Mesothelial cell of epicardium (in vitro differentiated cells): ENCODE data around the gene BUD13.

DNA sequence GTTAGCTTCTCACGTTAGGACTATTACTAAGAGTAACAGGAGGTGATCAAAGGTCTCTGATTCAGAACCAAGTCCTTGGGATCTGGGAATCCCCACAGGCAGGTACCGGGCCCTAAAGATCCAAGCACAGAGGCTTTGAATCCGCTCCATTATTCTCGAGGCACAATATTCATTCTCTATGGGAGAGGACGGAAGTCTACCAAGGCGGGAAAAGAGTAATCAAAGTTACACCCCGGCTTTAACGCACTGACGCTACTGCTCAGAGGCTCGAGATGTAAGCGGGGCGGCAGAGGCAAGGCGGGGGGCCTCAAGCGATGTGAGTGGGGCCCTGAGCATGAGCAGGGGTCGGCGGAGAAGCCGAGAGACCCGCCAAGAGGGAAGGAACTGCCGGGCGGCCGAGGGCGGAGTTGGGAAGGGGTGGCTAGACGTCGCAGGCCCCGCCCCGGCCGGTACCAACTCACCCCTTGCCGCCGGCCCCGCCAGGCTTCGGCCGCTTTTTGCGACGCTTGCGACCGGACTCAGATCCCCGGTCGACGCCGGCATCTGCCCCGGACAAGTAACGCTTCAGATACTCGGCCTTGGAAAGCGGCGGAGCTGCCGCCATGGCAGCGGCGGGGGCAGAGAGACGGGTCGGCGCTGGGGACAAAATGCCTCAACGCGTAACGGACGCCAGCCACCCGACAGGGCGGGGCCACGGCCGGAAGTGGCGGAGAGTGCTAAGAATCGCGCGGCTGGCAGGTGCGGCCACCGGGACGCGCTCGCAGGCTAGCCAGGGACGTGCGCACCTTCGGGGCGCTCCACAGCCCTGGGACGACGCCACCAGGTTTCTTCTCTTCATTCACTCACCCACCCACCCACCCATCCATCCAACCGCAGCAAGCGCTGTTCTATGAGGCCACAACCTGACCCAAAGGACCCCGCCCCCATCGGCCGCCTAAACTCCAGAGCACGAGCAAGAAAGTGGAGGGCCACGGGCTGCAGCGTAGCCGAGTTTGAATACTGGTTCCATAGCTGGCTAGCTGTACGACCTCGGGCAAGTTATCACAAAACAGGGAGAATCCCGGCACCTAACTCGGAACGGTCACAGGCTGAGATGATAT, at the start of gene BUD13:
BUD13 (minus strand) TSS at position 627 of the 1,100 bp plus-strand sequence.
- PRO-cap, result bidirectional peak, plus-strand start at position 709 of the sequence, minus-strand start at position 644 of the sequence

DNA sequence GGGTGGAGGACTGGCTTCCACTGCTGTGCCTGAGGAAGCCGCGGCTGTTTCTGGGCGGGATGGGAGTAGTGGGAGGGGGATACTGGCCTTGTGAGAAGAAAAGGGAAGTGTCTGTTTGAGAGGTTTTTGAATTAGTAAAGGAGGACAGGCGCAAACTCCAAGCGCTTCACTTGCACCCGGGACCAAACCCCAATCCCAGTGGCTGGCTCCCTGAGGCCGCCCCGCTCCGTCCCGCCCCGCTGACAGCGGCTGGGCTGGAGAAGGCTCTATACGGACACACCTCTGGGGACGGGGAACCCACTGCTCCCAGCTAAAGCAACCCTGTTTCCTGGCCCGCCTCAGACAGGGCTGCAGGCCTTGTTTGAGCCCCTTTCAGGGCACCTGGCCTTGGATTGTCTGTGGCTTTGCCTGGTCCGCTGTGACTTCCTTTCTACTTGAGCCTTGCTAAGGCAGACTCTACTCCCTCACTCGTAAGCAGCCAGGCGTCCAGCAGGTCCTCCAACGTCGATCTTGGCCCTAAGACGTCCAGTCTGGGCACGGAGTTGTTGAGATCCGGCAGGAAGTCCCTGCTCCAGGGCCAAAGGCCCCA, 2.2 kb downstream of the APOA1 start:
- PRO-cap, result no peak

GRCh38 chr11:116924728-116925597, 87.5 kb upstream of the APOA1 start:
- PRO-cap, result no peak

DNA sequence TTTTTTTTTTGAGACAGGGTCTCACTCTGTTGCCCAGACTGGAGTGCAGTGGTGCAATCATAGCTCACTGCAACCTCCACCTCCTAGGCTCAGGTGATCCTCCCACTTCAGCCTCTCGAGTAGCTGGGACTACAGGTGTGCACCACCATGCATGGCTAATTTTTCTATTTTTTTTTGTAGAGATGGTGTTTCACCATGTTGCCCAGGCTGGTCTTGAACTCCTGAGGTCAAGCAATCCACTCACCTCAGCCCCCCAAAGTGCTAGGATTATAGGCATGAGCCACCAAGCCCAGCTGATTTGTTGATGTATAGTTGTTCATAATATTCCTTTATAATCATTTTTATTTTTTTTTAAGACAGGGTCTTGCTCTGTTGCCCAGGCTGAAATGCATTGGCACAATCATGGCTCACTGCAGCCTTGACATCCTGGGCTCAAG, 110.5 kb upstream of the APOA1 start:
- PRO-cap, result no peak

DNA sequence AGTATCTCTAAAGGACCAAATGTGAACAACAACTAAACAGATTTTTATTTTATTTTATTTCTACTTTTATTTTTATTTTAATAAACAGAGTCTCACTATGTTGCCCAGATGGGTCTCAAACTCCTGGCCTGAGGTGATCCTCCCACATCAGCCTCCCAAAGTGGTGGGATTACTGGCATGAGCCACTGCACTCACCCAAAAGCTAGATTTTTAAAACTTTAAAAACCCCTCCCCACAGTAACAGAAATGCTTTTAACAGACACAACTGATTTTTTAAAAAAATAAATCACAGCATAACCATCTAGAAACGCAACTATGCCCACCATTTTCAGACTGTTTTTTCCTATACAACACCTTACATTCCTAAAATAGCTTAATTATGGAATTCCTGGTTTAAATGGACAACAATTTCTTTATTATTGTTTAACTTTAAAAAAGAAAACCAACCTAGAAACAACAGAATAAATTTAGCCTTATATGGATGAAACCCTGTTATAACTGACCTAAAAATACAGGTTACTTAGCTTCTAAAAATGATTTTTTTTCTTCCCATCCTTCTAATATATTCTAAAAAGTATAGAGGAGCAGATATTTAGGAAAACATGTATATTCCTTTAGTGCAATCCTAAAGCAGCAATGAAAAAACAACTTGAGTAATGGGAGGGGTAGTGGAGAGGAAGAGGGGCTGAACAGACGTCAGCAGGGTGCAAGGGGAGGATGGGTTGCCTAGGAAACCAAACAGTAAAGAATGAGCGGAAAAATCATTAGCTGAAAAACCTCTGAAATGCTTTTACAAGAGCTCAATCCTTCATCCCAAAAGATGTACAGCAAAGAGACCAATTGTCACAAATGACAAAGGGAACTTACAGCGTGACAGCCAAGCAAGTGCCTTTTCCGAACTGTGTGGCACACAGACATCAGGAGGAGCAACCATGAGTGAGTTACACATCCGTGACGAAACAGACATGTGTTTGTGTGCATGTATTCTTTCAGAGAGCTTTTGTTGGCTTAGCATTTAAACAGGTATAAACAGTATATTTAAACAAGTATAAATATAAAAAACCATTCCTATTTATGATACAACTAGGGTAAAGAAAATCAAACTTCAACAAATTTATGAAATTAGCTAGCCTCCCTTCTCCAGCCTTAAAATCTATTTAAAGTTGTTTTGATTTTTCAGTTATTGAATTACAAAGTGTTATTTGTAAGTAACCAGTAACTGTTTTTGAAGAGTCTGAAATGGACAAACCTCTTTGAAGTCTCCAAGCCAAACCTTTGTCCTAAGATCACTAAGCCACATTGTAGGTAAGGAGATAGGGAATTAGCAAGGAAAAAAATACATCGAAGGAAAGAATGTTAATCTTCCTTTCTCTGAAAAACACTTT, 104.7 kb downstream of the SIK3 start:
- PRO-cap, result no peak

DNA sequence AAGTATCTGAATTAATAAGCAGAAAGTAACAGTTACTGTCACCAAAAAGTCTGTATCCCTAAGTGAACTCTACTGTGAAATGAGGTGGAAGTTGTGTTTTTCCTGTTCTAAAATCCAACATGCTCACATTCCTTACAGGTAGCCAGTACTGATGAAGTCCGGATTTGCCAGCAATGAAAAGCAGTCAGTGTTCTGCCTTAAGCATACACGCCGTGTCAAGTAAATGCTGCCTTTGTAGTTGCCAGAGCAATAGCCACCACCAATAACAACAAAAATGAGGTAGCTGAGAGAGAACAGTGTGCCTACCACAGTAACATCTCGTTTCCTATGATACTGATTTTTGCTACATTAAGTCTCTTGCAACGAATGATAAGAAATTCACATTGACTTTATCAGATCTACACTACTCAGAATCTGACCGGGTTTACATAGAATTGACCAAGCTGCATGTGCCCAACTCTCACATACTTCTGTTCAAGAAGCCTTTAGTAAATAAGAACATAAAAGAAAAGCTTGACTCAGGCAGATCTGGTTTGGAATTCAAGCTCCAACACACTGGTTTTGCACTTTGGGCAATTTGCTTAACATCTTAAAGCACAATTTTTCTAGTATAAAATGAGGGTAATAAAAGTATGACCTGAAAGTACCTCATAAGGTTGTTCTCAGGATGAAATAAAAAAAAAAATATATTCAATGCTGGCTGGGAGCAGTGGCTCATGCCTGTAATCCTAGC, 95.3 kb downstream of the SIK3 start:
- PRO-cap, result no peak

DNA sequence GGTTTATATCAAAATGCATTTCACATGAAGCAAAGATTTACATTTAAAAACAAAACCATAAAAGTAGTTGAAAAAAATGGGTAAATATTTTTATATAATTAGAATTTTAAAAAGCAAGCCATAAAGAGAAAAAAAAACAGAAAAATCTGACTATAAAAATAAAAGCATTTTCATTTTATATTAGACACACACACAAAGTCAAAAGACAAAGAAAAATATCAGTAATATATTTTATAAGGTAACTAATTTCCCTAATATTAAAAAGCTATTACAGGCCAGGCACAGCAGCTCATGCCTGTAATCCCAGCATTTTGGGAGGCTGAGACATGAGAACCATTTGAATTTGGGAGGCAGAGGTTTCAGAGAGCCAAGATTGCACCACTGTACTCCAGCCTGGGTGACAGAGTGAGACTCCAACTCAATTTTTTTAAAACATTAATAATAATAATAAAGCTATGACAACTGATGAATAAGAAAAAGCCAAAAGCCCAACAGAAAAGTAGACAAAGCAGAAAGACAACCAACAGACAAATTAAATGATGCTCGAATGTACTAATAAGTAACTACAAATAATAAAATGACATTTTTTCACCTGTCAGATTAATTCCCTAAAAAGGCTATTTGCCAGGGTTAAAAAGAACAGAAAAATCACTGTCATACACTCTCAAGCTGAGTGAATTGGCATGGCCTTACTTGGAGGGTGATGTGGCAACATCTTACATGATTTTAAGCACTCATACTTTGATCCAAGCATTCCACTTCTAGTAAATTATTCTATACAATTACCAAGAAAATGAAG, 18.4 kb downstream of the SIK3 start:
- PRO-cap, result no peak

DNA sequence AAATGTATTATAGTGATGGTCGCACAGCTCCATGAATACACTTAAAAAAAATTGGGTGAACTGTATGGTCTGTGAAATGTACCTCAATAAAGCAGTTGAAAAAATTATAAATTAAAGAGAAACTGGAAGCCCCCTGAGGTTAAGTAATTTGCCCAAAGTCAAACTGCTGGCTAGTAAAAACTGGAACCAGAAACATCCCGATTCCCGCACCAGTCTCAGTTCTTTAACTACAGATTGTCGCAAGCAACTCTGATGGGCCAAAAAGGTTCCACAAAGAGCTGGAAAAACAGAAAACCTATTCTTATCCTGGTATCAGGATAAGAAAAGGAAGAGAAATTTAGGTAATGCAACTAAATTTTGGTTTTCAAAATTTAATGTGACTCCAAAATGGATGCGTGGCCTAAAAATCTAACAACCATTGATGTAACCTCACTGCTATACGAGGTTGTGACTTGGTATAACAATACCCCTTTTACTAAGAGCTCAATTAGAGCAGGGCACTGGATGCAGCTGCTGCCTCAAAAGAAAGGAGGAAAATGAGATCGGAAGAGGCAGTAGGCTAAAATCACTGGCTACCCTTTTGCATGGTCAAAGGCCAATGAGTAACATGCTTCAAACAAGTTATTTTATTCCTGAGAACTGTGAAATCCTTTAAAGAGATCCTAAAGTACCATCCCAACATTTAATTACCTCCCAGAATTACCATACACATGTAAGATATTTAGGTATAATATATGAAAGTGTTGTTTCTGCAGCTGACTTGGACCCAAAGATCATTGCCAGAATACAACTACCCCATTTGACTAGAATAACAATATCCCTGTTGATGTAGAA, 15.3 kb downstream of the SIK3 start:
- PRO-cap, result no peak

DNA sequence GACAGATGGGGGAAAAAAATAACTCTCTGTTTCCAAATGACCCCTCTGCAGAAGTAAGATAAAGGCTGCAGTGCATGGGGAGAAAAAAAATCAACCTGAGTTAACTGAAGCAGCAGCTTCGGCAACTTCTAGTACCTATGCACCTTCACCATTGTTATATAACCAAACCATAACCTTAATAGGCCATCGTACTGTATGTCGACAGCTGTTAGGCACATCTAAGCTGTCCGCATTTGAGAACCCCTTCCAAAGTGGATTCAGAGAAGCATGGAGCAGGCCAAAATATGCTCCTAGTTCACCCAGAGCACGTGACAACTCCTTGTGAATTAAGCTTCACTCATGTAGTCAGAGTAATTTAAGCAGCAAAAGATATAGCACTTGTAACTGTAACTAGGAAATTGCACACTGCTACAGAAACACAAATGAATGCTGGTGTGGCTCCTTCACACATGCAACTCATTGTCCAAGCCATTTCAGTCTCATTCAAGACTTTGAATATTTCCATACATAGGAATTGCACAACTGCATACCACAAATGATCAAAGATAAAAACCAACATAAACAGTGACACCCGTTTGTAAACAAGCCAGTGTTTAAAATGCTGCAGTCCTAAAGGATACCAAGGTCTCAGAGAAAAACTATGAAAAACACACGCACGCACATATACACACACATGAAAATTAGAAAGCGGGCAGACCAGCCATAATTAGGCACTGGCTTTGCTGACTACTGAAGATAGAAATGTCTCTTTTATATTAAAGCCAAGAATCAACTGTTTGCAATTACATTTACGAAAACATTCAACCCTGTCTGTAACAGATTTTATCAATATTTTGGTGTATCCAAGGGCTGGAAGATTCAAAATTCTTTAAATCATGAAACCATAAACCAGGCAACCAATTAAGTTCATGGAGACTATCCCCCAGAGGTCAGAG, 2.5 kb downstream of the SIK3 start:
- PRO-cap, result no peak

- PRO-cap, result no peak
These were observed 10.3 kb downstream of the SIDT2 start for GRCh38 chr11:117188606-117189439.

GRCh38 chr11:117191453-117192061, 7.6 kb upstream of the TAGLN start:
- PRO-cap, result no peak

- PRO-cap, result no peak
These were observed 2.1 kb upstream of the TAGLN start for GRCh38 chr11:117196865-117197656.

GRCh38 chr11:117197657-117198748, 1.2 kb upstream of the TAGLN start:
- PRO-cap, result no peak

DNA sequence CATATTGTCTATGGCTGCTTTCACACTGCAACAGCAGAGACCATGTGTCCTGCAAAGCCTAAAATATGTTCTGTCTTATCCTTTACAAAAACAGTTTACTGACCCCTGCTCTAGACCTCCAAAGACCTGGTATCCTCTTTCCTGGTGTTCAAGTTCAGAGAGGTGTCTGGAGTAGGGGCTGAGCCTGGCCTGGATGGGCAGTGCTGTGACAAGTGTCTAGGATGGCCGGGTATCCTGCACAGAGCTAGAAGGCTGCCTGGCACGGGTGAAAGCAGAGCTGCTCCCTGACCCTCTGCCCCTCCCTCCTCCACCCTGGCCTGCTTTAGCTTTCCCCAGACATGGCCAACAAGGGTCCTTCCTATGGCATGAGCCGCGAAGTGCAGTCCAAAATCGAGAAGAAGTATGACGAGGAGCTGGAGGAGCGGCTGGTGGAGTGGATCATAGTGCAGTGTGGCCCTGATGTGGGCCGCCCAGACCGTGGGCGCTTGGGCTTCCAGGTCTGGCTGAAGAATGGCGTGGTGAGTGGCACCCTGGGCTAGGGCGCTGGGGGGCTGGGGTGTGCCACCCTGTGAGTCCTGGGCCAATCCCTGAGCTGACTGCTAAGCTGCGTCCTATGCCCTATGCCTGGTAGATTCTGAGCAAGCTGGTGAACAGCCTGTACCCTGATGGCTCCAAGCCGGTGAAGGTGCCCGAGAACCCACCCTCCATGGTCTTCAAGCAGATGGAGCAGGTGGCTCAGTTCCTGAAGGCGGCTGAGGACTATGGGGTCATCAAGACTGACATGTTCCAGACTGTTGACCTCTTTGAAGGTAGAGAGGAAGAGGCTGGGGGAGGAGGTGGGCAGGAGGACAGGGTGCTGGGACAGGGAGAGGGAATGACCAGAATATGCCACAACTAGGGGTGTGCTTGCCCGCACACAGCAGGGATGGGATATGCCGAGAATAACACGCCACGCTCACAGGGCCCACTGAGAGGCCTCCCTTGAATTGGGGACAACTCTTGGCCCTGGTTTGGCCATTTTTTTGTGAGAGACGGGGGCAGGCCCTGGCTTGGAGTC, 3.8 kb downstream of the TAGLN start:
- PRO-cap, result no peak

GRCh38 chr11:117257148-117257747, 24.8 kb downstream of the RNF214 start:
- PRO-cap, result no peak

- PRO-cap, result no peak
These were observed 15.9 kb downstream of the BACE1 start for GRCh38 chr11:117300107-117300638.

DNA sequence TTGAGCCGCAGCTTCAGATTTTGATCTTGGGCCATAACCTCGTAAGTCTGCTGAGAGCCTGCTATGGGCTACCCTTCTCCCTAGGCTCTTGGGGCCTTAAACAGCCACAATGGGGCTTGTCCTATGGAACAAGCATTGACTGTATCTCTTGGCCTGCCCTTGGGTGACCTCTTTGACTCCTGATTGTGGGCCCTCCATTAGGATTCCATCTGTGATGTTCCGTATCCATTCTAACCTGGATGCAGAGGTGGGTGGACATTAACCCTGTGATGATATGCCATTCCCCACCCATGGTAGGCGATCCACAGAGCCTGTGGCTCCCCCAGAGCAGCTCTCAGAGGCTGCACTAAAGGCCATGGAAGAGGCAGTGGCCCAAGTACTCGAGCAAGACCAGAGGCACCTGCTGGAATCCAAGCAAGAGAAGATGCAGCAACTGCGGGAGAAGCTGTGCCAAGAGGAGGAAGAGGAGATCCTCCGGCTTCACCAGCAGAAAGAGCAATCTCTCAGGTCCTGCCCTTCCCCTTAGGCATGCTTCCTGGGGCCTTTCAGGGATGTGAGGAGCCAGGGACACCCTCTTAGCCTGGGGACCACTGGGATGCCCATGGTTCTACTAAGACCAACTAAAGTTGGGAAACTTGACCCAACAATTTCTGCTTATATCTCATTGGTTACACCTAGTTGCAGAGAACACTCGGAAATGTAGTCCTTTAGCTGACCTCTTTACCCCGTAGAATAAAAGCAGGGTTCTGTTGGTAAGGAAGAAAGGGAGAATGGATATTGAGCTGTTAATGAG, 59.4 kb downstream of the CEP164 start:
- PRO-cap, result no peak

GRCh38 chr11:117679626-117680099, 117.4 kb downstream of the DSCAML1 start:
- PRO-cap, result no peak

GRCh38 chr11:117828517-117829097, 4.1 kb upstream of the FXYD2 start:
- PRO-cap, result no peak

DNA sequence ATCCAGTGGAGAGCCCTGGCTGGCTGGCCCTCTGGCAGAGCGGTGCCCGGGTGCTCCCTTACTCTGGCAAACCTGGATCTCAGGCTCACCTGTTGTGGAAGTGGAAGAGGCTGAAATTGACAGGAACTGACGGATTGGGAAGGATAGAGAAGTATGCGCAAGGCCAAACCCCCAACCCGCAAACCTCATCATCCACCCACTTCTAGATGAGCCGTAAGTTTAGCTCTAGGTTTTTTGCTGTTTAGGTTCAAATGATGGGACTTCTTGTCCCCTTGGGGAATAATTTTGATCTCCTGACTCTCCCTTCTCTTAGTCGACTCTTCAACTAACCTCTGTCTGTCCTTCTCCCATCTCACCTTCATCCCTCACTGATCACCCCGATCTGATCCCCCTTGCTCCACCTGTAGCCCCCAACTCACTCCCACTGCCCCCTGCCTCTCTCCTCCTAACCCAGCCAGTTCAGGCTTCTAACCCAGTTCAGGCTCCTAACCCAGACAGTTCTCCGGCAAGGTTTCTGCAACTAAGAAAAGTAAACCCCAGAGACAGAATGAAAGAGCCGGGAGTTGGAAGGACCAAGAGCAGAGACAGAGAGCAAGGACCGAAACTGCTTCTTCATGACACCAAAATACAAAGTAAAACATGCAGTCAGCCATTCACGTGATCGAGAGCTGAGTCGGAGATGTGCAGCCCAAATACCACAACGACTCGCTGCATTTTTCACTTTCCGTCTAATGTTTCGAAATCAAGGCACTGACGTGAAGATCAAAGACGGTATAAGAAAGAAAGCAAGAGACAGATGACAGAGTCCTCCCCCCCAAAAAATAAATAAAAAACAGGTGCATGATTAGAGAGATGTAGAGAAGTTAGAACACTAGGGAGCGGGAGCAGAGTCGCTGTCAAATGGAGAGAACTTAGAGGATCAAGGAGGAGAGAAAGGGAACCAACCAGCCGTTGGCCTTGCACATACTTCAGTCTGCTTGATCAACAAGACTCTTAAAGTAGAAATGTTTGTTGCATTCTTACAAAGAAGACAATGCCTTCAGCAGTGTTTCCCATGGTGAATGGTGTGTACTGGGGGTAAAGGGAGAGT, 752 bp downstream of the IL10RA start:
- PRO-cap, result no peak